Epithelial cell of proximal tubule (primary cell): ENCODE results near the gene TMPRSS3.

GRCh38 chr21:41798446-41799057 is 31.7 kb upstream of the RIPK4 start:
- RAMPAGE, long total RNA: no peak
- RRBS: no CpG with 5 or more reads among the region's 17 CpGs

DNA sequence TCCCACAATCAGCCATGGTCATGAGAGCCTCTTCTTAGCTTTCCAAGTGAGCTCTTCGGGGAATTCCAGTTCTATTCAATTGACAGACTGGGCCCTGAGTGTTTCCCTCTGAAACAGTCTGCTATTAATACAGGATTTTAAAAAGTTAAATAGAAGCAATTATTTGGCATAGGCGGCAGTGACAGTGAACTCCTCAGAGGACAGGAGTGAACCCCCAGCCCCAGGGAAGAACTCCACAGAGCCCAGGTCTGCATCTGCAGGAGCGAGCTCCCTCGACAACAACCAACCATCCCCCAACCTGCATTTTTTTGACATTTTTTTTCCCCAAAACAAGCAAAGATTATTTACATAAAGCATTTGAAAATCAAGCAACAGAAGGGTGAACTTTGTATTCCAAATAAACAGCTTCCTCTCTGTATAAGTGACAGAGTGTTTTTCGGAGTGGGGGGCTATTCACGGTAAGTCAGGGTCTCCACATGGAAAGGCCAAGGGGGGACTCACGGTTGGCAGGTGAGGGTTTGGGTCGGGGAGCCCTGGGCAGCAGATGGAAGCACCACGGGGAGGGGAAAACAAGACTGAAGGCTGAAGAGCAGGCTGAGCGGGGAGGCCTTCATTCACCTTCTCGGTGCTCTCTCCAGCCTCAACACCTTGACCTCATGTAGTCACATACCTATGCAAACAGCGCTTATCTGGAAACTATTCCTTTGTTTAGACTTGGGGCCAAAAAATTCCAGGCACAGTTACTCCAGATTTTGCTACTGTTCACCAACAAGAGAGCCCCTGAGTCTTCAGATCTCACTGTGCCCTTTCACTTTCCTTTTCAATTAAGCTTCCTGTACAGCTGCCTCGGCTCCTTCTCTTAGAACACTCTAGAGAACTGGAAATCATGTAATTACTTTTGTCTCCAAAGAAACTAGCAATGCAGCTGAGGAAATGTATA is 27.6 kb downstream of the C2CD2 start:
- RAMPAGE, long total RNA: no peak
- RRBS: no CpG with 5 or more reads among the region's 13 CpGs

- RAMPAGE, long total RNA: no peak
- RRBS: no CpG with 5 or more reads among the region's 10 CpGs
These were observed 12.2 kb upstream of the UMODL1 start for GRCh38 chr21:42058882-42059328.

GRCh38 chr21:42234342-42235557 is 15.8 kb downstream of the ABCG1 start:
- RAMPAGE, long total RNA: no peak
- RRBS: 2% methylated on average over 28 of the region's 90 CpGs

- RAMPAGE, long total RNA: no peak
- RRBS: no CpG with 5 or more reads among the region's 26 CpGs
These were observed 16.9 kb downstream of the ABCG1 start for GRCh38 chr21:42235558-42236584.

- RAMPAGE, long total RNA: no peak
- RRBS: no CpG with 5 or more reads among the region's 5 CpGs
These were observed 26.4 kb downstream of the ABCG1 start for GRCh38 chr21:42245302-42245821.

DNA sequence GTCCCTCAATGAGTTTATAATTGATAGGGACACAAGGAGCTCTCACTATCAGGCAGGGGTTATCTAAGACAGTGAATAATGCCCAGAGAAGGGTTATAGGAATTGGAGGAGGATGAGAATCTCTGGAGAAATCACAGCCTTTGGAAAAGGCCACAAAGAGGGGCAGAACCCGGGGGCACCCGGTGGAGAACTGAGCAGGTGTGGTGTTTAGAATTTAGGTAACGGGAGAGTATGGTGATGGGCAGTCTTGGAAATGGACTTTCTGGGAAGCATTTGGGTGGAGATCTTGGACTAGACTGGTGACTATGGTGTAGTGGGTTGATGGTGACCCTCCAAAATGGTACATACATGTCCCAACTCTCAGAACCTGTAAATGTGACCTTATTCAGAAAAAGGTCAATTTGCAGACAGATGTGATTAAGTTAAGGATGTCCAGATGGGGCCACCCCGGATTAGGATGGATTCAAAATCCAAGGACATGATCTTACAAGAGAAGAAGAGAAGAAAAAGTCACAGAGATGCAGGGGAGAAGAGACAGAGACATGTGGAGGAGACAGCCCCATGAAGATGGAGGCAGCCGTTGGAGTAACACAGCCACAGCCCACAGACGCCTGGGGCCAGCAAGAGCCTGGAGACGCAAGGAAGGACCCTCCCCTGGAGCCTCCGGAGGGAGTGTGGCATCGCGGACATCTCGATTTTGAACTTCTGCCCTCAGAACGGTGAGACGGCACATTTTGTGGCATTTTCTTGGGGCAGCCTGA is 28.5 kb downstream of the ABCG1 start:
- RAMPAGE, long total RNA: no peak
- RRBS: no CpG with 5 or more reads among the region's 13 CpGs

DNA sequence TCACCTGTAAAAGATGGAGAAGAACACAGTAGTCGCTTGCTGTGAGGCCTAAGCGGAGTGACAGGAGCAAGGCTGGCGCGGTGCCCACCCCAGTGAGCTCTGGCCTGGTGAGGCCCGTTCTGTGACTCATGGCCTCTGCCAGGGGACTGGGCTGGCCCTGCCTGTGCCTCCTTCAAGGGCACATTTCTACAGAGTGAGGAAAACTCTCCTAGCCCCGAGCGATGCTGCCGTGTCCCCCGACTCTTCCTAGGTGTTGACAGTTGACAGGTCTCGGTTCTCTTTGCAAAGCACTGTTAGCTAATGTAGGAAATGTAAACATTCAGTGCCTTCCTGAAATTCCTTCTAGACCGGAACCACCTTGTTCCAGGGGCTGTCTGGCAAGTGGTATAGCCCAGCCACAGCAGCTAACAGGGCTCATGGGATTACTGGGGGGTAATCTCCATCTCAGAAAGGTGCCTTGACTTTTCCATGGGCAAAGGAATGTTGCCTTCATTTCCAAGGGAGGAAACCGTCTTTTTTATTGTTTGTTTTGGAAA is 43.9 kb downstream of the ABCG1 start:
- RAMPAGE, long total RNA: no peak
- RRBS: no CpG with 5 or more reads among the region's 12 CpGs

DNA sequence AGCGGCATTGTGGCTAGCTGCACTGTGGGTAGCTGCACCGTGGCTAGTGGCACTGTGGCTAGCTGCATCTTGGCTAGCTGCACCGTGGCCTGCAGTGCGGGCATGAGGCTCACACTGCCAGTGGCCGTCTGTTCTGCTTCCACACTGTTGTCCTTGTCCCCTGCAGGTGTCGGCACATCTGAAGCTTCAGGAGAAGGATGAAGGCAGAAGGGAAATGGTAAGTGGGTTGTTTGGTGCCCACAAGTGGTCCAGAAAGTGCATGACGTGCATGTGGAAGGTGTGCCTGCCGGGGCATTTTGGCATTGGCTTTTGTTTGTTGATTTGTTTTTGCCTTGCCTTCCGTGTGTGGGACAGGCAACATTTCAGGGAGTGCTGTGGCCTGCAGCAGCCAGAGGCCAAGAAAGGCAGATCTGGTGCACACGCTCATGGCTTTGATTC is 38.5 kb downstream of the TFF3 start:
- RAMPAGE, long total RNA: no peak
- RRBS: no CpG with 5 or more reads among the region's 10 CpGs

DNA sequence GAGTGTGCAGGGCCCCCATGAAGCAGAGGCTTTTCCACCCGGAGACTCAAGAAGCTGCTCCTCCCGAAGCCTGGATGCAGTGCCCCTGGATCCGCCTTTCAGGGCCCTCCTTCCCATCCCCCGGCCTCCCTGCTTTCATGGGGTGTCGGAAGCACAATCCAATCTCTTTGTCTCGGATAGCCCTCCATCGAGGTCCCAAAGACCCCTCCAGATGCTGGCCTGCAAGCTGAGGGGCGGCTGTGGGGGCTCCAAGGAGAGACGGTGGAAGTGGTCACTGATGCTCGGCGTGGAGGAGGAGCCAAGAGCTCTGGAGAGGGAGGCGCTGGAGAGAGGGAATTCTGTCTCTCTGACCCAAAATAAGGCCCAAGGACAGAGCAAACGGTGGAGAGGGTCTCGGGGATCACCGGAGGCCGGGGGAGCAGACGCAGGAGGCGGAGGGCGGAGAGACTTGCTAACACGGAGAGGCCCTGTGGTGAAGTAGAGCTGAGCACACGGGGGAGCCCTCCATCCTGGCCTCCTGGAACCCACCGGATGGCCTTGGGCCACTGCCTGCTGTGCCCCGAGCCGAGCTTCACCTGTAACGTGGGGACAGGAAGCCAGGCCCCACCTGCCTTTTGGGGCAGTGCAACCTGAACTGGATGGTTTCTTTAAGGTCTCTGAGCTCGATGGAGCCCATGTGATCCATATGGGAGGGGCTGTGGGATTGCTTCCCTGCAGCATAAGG is 36.1 kb downstream of the TFF3 start:
- RAMPAGE, long total RNA: no peak
- RRBS: 90% methylated on average over 4 of the region's 26 CpGs

GRCh38 chr21:42363083-42363836 is 3.1 kb downstream of the TFF1 start:
- RAMPAGE, long total RNA: no peak
- RRBS: no CpG with 5 or more reads among the region's 15 CpGs

DNA sequence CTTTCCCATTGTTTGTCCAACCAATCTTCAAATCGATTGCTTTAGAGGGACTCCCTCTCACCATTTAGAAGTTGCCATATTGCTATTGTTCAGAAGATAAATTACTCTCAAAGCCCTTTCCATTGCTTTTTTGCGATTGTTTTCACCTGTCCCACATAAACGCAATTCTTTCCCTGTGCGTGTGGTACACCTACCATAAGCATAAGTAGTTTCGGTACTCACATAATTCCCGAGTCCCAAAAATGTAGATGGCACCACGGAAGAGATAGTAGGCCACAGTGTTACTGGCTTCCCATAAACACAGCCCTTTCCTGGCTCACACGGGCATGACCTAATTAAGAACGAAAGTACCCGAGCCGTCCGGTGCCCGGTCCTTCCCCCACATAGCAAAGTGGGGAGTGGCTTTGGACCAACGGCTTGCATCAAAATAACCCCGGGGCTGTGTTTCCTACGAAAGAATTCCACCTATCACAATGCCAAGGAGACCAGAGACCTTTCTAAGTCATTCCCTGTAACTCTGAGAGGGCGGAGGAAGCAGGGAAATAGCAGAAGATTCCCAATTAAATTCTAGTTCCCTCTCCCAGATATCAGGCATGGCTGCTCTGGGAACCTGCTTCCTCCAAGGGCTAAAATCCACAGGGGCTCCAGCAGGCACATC is at the start of gene TMPRSS3:
TSS of gene TMPRSS3 (minus strand) at position 333 of the 658 bp plus-strand sequence.
- RAMPAGE, long total RNA: no peak
- RRBS: 6% methylated on average over 3 of the region's 17 CpGs

GRCh38 chr21:42467153-42467675 is 28.8 kb downstream of the RSPH1 start:
- RAMPAGE, long total RNA: no peak
- RRBS: no CpG with 5 or more reads among the region's 10 CpGs

GRCh38 chr21:42477133-42477675 is 18.8 kb downstream of the RSPH1 start:
- RAMPAGE, long total RNA: no peak
- RRBS: no CpG with 5 or more reads among the region's 8 CpGs

DNA sequence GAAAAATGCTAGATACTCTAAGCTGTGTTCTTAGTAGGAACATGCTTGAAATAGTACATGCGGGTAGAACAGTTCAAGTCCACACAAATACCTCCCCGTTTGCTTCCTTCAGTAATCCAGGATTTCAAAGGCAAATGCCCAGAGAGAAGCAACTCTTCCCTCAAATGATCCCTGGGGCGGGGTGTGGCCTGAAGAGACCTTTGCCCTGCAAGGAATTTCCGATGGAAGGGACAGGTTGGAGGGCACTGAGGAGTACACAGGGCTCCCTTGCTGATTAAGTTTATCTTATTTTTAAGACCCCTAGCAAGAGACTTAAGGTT is 2.7 kb downstream of the RSPH1 start:
- RAMPAGE, long total RNA: no peak
- RRBS: no CpG with 5 or more reads among the region's 4 CpGs

GRCh38 chr21:42509117-42509778 is 4.4 kb upstream of the SLC37A1 start:
- RAMPAGE, long total RNA: no peak
- RRBS: no CpG with 5 or more reads among the region's 12 CpGs

DNA sequence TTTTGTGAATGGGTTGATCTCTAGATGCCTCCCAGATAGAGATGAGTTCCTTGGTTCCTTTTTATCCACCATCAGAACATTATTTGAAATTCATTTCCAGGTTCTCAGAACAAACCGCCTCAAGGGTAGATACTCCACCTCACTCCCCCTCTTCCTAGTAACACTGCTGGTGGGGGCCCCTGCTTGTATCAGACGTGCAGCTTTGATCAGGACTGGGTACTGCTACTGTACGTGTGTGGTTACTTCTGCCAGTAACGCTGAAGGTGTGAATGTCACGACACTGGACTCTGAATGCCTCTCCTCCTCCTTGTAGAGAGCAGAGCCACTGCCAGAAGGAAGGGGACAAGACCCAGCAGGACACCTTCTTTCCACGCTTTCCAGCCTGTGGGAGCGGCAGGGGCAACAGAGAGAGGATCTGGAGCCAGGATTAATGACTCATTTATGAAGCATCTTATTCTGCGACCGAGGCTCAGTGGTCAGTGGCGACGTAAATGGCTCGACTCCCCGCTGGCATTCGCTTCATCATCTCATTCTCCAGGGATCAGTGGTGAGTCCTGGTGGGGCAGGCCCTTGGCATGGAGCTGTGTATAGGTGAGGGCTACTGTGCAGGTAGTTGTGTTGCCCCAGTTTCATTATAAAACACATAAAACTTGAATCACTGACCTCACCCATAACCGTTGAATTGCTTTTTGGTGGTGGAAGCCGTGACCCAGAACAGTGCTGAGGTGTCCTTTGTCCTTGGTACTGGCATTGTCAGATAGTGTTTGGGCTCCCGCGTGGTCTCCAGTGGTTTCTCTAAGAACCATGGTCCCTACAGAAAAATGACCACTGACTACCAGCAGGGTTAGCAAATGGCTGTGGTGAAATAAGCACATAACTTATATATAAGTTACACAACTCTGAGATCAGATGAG is 4.6 kb downstream of the SLC37A1 start:
- RAMPAGE, long total RNA: no peak
- RRBS: no CpG with 5 or more reads among the region's 18 CpGs

DNA sequence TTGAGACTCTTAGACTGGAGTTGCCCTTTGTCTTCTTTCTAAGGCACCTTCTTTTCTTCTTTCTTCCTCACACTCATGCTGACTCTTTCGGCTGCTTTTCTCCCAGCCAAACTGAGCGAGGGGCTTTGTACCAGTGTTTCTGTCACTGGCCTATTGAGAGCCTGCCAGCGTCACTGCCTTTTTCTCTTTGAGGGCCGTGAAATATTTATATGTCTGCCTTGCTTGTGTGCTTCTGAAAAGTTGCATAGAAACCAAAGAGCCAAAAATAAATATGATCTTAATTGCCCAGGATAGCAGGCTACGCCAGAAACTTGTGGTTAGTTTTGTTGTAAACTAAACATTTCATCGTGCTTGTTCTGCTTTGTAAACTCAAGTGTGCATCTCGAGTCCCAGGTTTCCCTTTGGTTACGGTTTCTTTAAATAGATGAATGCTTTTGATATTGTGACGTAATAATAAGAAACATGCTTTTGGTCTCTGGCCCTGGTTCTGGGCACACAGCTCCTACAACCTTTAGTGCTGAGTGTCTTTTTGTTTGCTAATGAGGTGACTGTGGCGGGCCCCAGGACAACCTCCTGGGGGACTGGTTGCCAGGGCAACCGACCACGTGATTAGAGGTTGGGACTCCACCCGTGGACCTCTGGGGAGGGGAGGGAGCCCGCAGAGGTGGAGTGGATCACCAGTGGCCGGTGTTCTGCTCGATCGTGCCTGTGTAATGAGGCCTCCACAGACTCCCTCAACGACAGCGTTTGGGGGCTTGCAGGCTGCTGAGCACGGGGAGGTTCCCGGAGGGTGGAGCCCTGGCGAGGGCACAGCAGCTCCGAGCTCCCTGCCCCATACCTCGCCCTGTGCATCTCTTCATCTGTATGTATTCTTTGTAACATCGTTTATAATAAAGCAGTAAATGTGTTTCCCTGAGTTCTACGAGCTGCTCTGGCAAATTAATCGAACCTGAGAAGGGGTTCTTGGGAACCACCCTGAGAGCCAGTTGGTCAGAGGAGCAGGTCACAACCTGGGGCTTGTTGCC is 11.0 kb downstream of the SLC37A1 start:
- RAMPAGE, long total RNA: no peak
- RRBS: no CpG with 5 or more reads among the region's 27 CpGs

DNA sequence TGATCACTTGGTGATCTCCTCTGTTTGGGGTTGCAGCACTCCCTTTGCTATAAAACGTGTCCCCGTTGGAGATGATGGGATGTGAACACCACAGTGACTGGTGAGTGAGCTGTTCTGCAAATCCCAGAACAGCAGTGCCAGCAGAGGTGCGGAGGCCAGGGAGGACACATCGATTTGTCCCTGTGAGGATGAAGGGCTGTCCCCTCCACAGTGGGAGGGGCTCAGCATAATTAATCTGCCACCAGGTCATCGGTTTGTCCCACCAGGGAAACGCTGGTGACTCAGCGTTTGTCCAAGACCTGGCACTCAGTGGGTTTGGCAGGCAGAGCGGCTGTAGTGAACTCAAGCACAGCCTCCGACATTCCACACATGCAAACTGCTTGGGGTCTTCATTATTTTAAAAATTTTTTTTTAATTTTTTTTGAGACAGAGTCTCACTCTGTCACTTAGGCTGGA is 22.8 kb upstream of the PDE9A start:
- RAMPAGE, long total RNA: no peak
- RRBS: no CpG with 5 or more reads among the region's 9 CpGs

GRCh38 chr21:42684927-42685574 is 31.6 kb downstream of the PDE9A start:
- RAMPAGE, long total RNA: no peak
- RRBS: no CpG with 5 or more reads among the region's 41 CpGs